Airway epithelial cell (primary cell): Measurements from ENCODE around the gene AMACR.

DNA sequence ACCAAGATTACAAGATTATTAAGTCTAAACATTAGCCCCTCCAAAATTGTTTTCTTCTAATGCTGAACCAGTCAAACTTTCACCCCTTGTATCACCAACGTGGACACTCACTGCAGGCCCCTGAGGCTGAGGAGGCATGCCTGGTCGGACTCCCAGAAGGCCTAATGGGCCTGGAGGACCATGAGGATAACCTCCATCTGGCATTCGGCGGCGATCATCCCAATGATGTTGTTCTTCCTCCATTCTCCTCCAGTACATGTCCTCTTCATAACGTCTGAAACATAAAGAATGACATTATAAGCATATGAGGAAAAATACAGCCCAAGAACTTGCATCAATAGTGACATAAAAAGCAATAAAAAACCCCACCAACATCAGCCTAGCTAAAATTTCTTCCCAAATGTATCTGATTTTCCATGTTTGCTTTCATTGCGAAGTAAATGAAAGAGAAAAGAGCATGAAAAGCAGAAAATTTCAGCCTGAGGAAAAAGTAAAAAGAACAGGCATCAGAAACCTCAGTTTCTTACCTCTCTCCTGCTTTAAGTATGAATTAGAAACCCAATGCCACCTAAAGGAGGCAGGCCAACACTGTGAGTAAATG, 54.3 kb downstream of the ZFR start:
- RAMPAGE, long total RNA: no peak

DNA sequence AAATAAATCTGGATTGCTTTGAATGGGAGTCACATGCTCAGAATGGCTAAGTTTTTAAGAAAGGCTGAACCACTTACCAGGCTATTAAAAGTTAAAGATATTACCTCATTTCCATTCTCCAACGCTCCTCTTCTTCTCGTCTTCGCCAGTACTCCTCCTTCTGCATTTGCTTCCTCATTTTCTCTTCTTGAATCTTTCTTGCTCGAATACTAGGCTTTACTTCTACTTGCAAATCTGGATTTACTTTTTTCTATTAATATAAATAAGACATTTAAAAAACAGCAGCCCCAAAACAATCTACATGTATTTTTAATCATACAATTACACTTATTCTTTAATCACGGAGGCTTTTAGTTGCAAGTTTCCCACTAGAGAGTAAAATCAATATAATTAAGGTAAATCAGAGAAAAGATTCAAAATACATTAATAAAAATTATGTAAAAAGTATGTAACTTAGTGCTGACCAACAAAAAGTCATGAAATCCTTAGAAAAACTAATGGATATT, 49.4 kb downstream of the ZFR start:
- RAMPAGE, long total RNA: no peak

DNA sequence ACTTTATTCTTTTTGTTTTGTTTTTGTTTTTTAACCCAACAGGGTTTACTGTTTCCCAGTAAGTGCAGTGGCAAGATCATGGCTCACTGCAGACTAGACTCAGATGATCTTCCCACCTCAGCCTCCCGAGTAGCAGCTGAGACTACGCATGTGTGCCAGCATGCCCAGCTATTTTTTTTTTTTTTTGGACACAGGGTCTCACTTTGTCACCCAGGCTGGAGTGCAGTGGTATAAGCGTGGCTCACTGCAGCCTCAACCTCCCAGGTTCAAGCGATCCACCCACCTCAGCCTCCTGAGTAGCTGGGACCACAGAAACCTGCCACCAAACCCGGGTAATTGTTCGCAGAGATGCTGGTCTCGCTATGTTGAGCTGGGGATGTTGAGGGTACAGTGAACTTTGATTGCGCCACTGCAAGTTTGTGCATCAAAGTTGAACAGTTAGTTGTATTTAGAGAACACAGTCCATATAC, 12.7 kb downstream of the ZFR start:
- RAMPAGE, long total RNA: no peak

DNA sequence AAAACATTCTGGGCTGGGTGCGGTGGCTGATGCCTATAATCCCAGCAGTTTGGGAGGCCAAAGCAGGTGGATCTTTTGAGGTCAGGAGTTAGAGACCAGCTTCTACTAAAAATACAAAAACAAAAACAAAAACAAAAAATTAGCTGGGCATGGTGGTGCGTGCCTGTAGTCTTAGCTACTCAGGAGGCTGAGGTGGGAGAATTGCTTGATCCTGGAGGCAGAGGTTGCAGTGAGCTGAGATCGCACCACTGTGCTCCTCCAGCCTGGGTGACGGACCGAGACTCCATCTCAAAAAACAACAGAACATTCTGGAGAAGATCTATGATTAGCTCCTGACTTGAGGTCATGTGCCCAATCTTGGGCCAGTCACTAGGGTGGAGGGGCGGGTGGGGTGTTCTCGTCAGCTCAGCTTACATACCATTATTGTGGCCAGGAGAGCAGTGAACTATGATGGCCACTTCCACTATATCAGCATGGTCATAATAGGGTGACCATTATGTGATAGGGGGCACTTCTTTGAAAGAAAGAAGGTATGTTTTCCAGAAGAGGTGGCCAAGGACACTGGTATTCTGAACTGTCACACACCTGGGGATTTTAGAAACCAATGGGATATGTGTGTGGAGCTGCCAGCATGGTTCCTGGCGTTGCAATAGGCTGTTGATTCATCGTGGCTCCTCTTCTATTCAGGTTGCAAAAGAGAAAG, 45.1 kb downstream of the SUB1 start:
- RAMPAGE, long total RNA: no peak

DNA sequence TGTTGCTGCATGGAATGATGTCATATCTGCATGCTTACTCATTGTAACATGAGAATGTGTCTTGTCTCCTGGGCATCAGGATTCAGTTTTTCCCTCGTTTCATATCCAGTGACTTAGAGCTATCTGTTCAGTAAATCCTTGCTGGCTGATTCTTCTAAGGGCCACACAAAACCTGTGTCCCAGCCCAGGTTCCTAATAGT, 94.9 kb downstream of the NPR3 start:
- RAMPAGE, long total RNA: no peak

- RAMPAGE, long total RNA: no peak
Measured at GRCh38 chr5:33008740-33009132, 297.6 kb downstream of the NPR3 start.

- RAMPAGE, long total RNA: no peak
Measured at GRCh38 chr5:33049110-33049691, 338.1 kb downstream of the NPR3 start.

DNA sequence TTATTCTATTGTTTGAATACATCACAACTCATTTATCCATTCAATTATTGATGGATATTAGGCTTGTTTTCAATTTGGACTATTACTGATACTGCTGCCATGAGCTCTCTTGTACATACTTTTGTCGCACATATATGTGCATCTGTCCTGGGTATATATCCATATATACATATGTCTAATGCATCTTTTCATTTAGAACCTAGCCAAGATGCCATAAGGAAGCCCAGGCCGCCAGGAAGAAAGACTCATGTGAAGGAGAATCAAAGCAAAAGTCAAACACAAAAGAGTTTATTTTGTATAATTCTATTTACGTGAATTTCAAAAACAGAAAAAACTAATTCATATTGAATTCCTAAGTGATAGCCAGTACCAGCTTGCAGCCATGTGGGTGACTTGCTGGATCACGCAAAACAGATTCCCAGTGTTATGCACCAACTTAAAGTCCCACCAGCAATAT, 79.0 kb downstream of the ADAMTS12 start:
- RAMPAGE, long total RNA: no peak

DNA sequence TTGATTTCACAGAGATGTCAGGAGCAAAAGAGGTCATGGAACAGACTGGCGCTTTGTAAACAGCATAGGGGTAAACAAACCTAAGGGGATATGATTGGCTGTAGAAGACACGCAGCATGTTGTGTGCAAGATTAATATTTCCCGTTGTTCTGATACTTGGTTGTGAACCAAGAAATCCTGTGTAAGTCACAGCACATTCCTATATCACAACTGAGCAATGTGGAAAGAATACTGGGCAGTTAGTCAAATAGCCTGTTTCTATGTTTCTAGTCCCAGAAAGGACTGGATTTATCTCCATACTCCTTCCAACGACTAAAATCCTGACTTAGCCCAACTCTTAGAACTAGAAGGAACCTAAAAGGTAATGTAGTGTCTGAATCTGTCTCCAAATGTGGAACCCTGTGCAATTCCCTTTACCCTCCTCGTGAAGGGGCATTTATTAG, 3.1 kb downstream of the ADAMTS12 start:
- RAMPAGE, long total RNA: no peak

GRCh38 chr5:33998345-33999221, 9.3 kb downstream of the AMACR start:
- RAMPAGE, long total RNA: no peak

DNA sequence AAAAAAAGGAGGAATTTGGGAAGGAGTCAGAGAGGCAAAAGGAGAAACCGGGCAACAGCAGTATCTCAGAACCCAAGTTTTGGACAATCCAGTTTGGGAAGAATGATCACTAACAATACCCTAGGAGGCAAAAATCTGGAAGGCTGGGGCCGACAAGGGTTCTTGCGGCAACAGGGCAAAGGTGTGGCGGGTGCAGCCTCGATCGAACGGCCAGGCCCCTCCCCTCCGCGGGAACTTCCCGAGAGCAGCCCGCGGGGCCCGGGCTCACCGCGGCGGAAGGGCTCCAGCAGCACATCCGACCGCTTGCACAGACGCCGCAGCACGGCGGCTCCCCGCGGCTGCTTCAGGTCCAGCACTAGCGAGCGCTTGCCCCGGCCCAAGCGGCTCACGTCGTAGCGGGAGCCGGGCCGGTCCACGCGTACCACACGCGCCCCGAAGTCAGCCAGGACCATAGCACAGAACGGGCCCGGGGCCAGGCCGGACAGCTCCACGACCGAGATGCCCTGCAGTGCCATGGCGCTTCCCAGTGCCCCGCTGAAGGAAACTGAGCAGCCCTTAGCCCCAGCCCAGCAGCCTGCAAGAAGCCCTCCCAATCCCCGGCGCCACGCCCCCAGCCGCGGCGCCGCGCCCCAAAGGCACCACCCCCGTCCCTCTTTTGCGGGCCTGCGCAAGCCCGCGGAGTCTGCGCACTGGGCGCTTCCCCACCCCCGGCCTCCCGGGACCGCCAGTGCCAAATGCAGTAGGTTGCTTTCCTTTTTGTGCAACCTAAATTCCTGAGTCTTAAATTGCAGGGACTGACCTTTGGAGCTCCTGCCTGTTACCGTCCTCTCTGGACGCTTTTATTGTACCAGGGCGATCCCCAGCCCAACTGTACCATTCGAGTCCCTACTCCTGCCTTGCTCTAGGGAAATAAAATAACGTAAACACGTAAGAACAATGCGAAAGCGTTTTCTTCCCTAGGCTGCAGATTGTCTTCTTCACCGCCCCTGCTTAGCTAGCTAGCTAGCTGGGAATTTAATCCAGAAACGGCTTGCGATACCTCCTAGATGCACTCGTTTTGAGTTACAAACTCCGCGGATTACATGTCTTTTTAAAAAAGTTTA, at the start of gene AMACR:
Gene AMACR (minus strand): TSS at position 546 of the 1,103 bp plus-strand sequence.
- RAMPAGE, long total RNA: no peak

DNA sequence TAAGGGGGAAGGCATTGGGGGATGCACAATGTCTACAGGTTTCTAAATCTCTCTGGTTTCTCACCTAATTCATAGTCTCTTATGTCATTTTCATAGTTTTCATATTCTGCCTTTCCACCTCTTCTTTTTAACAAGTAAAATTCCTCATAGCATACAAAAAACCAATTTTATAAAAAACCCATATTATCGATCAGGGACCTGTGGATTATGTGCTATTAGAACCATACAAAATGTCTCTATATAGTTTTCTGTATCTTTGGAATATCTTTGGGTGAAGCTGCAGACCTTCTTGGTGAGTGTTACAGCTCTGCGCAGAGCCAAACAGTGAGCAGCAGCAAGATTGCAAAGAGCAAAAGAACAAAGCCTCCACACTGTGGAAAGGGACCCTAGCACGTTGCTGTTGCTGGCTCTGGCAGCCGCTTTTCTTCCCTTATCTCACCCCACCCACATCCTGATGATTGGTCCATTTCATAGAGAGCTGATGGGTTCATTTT, 201.0 kb upstream of the C1QTNF3 start:
- RAMPAGE, long total RNA: no peak

DNA sequence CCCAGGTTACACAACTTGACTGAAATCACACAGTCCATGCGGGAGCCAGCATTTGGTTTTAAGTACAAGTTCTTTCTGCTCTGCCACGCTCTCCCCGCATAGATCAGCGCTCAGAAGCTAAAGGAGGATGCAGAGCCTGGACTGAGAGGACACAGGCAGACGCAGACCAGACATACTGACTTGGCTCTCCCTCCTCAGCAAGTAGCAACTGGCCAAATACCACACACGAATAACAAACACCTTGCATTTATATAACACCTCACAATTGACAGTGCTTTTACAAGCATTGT, 126.2 kb upstream of the RAI14 start:
- RAMPAGE, long total RNA: no peak

DNA sequence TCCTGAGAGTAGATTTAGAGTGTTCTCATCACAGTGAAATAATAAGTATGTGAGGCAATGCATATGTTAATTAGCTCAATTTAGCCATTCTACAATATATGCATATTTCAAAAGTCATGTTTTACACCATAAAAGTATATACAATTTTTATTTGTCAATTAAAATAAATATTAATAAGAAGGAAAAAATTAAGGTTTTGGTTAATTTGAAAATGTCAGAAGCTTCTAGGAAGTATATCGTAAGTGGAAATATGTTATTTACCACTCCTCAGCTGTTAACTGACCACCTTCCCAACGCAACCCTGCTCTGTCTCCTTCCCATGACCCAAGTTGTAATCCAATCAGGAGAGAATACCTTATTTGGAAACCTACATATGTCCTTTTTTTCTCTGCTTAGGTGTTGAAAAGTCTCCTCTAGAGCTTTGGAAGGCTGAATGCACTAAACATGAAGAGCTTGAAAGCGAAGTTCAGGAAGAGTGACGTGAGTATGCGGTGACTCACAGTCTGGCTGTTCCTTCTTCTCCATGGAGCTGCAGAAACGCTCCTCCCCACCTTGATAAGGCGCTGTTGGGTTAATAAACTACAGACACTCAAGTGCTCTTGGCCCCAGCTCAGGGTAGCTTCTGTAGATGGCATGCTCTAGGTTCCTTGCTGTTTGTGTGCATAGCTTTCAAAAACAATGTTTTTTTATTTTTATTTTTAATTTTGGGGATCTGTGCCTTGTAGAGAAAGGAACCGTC, 30.5 kb downstream of the RAI14 start:
- RAMPAGE, long total RNA: no peak

DNA sequence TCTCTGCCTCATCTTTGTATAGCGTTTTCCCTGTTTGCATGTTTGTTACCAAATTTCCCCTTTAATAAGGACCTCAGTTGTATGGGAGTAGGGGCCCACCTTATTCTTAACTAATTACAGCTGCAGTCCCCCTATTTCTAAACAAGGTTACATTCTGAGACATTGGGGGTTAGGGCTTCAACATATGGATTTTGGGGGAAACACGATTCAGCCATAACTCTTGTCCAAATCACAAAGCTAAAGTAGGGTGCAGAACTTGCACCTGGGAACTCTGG, 43.3 kb downstream of the RAI14 start:
- RAMPAGE, long total RNA: no peak

DNA sequence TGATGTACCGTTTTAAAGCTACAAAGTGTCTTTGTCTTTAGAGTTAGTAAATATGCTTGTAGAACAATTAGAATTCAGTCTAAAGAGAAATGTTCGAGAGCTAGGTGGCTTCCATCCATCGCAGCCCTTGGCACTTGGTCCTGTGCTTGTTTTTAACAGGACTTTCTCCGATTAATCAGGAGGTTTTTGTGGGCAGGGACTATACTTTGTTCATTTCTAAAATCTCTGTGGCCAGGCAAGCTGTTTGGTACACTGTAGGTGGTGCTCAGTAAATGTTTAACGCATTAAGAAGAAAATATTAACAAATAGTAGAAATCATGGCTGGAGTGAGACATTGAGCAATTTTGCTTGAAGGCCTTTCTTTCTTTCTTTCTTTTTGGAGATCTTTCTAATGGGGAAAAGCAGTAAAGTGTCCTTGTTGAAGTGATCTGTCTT, 20.8 kb downstream of the AGXT2 start:
- RAMPAGE, long total RNA: no peak

DNA sequence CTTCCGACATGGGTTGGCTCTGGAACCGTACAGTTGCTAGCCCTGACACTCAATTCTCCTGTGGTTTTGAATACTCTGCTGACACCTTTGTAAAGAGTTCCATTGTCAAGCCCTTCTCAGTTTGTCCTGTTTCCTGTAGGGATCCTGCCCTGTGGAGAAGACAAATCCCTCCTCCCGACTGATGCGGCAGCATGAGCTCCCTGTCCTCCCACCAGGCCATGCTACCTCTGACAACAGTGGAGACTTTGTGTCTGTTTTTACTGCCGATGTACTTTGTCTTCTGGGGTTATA, 57.8 kb downstream of the PRLR start:
- RAMPAGE, long total RNA: no peak

- RAMPAGE, long total RNA: no peak
Measured at GRCh38 chr5:35247252-35248128, 17.2 kb upstream of the PRLR start.

DNA sequence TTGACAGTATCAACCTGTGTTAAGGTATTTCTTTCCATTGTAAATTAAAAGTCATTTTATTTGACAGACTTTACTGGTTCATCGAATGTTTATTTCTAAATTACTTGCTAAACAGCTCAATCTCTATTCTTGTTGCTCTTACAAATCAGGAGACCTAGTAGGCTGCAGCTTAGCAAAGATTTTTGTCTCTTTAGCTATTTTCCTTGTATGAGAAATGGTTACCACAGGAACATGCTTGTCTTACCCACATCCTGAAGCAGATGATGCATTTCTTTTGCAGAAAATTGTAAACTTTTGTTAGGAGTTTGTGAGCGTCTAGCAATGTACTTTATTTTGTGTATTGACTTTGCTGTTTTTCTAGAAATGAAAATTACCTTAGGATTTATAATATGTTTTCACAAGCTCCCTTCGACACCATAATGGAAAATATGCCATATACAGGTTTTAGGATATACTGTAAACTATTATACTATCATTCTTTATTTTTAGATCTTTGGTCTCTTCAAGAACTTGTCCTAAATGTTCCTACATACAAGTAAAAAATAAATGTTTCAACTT, 53.9 kb downstream of the SPEF2 start:
- RAMPAGE, long total RNA: no peak

GRCh38 chr5:35830474-35831198, 26.1 kb upstream of the IL7R start:
- RAMPAGE, long total RNA: no peak